Measurements from ENCODE around the genes GGTA1, RC3H2 and ZBTB6.

- PRO-cap, result unidirectional peak, plus-strand start at chr9:121299261
These were observed 30.8 kb downstream of the GSN start for GRCh38 chr9:121298520-121299365.

DNA sequence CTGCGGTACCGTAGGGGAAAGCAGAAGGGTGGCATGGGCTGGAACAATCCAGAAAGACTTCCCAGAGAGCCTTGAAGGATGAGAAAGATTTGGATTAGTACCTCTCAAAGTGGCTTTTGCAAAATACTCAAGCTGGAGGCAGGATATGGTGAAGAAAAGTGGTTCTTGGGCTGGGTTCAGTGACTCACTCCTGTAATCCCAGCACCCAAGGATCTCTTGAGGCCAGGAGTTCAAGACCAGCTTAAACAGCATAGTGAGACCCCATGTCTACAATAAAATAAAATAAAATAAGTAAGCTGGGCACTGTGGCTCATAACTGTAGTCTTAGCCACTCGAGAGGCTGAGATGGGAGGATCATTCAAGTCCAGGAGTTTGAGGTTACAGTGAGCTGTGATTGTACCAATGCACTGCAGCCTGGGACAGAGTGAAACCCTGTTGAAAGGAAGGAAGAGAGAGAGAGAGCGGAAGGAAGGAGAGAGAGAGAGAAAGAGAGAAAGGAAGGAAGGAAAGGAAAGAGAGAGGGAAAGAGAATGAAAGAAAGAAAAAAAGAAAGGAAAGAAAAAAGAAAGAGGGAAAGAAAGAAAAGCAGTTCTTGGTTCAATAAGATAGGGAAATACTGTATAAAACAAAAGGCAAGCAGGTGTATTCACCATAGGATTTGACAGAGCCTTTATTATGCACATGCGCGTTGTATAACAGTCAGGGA is 41.7 kb downstream of the GSN start:
- PRO-cap, result no peak

DNA sequence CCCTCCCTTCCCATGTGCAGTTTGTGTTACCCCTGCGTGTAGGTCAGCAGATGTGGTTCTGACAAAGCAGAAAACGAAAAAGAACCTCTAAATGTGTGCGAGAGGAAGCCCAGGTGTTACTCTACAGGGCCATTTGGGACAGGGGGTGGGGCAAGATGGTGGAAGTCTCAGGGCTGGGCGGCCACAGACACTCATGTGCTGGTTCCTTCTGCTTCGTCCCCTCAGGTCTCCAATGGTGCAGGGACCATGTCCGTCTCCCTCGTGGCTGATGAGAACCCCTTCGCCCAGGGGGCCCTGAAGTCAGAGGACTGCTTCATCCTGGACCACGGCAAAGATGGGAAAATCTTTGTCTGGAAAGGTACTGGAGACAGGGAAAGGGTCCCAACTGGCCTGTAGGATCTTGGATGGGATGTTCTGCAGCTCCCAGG is 48.9 kb downstream of the GSN start:
- PRO-cap, result no peak

GRCh38 chr9:121372963-121373375 is 2.9 kb upstream of the STOM start:
- PRO-cap, result no peak

DNA sequence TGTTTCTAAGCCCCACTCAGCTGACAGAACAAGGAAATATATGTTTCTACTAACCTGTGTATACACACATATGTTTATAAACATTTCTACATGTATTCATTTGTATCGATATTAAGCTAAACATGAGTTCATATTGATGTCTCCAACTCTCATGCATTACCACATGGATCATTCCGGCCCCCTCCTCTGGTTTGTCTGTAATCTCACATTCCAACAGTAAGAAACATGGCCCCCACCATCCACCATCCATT is 39.8 kb upstream of the STOM start:
- PRO-cap, result no peak

DNA sequence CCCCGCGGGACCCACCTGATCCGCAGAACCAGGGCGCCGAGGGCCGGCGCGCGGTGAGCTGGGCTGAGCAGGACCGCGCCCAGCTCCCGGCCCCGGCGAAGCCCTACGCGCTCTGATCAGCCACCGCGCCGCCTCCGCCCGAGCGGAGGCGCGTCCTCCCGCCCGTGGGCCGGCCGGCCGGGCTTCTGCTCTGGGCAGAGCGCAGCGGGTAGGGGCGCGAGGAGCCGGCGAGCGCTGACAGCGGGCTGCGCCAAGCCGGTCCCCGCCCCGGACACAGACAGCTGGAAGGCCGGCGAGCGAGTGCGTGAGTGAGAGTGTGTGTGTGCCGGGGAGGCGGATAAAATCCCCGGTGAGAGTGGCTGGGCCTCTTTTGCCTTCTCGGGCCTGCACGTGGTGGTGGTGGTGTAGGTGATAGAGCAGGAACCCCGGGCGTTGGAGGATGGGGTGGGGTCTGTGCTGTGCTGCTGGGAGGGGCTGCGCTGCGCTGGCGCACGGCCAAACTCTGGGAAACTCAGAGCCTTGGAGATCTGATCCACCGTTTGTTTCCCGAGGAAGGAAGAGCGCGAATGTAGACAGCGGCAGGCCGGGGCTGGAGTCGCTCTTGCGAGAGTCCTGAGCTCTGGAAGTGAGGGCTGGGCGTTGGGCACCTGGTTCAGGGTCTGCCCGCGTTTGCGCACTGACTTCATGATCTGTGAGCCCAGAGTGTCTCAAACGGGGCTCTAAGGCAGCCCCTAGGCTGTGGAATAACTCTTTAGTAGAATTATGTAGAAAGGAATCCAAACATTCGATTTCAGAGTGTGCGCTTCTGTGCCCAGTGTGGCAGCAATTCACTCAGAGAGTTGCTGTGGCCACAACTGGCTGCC is at the start of gene GGTA1:
GGTA1 (minus strand) TSS at position 210 of the 863 bp plus-strand sequence.
- PRO-cap, result bidirectional peak, plus-strand start at position 280 of the sequence, minus-strand start at position 114 of the sequence

DNA sequence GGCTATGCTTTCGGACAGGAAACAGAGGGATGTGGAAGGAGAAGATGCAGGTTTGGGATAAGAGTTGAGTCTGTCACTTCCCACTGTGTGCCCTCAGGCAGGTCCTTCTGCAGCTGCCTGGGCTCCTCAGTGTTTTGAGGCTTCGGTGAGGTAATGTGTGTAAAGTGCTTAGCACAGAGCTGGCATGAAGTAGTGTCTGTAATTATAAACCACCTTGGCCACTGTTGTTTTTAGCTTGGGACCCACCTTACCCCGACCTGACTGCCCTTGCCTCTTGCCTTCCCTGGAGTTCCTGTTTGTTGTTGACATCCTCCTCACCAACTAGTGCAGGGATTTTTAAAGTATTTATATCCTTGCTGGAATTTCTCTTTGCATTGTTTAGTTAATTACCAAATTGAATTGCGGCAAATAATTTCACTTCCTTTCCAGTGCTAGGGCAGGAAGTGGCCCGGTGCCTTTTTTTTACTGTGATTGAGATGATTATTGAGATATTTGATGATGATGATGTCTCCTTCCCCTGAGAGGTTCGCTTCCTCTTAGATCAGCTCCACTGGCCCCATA is 38.3 kb upstream of the DAB2IP start:
- PRO-cap, result no peak

DNA sequence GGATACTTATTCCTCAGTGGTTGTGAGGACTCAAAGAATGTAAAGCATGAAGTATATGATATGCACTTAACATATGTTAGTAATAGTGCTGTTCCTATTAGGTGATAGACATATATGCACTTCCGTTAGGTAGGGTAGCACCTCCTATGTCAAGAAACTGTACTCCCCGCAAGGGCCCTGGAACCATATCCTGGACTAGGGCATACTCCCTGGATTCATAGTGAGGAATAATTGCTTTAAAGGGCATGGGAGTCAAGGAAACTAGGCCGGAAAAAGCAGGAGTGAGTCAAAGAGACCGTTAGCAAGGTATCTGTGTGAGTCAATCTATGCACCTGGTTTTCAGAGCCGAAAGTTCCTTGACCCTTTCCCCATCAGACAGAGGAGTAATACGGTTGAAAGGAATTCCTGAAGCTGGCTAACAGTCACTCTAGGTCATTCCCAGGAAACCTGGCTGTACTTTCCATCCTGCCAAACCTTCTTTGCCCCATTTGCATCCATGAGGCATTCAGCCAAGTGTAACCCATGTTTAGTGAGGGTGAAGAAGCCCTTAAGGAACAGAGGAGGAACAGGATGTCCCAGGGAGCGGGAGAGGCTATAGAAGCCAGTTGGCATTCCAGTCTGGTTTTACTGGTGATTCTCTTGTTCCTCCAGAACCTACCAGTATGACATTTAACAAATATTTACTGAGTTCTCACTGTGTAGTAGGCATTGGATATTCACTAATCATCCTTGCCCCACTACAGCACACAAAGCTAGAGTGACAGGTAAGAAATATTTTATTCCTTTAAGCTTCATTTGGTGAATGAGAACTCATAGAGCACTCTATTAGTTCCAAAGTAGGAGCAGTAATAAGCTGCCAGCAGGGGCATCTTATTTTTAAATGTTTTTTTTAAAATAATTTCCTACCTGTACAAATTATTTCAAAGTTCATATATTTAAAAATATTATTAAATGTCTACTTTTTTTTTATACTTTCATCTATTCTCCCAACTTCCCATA is 16.1 kb downstream of the RBM18 start:
- PRO-cap, result no peak

- PRO-cap, result no peak
These were observed 1.3 kb downstream of the MRRF start for GRCh38 chr9:122265871-122266587.

GRCh38 chr9:122826927-122827605 is 1.3 kb downstream of the PDCL start:
- PRO-cap, result no peak

- PRO-cap, result no peak
These were observed 1.6 kb downstream of the RC3H2 start for GRCh38 chr9:122903695-122903902.

GRCh38 chr9:122904747-122905952 is at the start of gene RC3H2:
Gene RC3H2, minus strand, starts transcription at chr9:122905359.
- PRO-cap, result unidirectional peak, minus-strand start at chr9:122905064; bidirectional peak, plus-strand start at chr9:122905420, minus-strand start at chr9:122905325

GRCh38 chr9:122912526-122913528 is at the start of gene ZBTB6:
Gene ZBTB6, minus strand, starts transcription at chr9:122913323.
- PRO-cap, result bidirectional peak, plus-strand start at chr9:122913030, minus-strand start at chr9:122912989; bidirectional peak, plus-strand start at chr9:122913412, minus-strand start at chr9:122913313

DNA sequence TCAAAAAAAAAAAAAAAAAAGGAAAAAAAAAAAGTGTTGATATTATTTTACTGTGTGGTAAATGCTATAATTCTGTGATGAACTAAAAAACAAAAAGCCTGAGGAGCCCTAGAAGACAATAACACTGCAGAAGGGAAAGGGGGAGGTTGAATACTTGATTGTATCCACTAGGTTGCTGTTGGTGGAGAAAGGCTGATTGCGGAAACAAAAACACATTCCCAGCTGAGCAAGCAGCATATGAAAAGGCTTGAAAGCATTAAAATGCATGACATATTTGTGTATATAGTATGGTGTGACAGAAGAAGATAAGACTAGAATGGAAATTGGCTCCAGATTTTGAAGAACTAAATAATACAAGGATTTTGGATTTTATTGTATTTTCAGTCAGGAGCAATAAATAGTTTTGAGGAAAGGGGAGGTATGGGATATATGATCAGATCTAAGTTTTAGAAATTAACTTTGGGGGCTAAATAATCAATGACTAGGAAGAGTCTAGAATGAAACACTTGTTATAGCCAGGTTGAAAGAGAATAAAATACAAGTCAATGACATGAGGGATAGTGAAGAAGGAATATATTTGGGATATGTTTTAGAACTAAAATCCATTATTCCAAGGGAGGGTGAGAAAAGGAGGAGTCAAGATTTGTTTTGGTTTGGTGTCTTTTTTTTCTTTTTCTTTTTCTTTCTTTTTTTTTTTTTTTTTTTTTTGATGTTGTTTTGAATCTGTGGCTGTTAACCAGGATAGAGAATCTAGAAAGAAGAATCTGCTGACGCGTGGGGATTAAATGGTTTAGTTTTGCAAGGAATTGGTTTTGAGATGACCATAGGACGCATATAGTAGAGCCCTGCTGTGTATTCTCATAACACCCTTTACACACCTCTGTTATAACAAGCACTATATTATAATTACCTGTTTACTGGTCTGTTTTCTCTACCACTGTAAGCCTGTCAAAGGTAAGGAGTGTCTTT is 9.2 kb downstream of the RABGAP1 start:
- PRO-cap, result no peak

DNA sequence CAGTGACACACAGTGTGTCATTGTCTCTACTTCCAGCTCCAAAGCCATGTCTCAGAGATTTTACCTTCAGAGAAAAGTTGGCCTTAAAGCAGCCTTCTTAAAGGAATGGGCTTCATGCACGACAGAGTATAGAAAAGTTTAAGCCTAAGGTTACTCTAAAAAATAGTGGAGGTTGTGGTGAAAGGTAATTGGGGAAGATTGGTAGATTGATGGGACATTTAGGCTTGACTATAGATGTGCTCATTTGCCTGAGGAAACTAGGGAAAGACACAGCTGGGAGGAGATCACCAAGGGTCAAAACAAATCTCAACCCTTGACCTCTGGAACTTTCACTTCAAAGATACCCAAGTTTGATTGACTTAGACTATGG is 19.1 kb downstream of the RABGAP1 start:
- PRO-cap, result no peak

- PRO-cap, result no peak
These were observed 2.2 kb upstream of the GPR21 start for GRCh38 chr9:123030966-123032064.

DNA sequence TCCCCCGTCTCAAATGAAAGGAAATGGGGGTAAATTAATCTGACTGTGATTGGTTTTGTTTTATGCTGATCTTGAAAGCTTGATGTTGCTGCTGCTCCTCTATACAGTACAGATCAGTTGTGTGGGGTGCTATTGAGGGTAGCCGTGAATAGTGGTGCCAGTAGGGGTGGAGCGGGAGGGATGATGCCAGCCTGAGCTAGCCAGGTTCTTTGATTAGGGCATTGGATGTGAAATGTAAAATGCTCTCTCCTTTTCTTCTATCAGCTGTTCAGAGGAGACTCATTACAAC is 384 bp downstream of the GPR21 start:
- PRO-cap, result no peak

DNA sequence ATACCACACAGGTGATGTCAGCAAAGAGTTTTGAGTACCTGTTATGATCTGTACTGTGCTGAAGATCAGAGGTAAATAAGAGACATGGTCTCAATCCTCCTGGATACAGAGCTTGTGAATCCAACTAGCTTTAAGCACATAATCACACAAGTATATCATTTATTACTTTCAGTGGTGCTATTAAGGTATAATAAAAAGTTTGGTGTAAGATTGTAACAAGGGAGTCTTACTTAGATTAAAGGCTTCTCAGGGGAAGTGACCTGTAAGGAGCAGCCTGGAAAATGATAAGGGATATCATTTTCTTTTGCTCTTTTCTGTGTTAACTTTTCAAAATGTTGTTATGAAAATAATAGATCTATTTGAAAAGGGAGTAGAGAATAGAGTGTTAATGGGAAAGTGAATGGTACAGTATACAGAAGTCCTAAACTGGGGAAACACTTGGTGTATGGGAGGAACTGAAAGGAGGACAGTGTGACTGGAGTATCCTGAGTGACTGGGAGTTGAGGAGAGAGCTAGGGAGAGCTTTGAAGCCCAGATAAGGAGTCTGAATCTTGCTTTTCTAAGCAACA is 38.0 kb downstream of the GPR21 start:
- PRO-cap, result no peak

- PRO-cap, result no peak
These were observed 56.8 kb downstream of the GPR21 start for GRCh38 chr9:123090182-123090697.

GRCh38 chr9:123132470-123133402 is 99.3 kb downstream of the GPR21 start:
- PRO-cap, result no peak